ENCODE measurements around the genes MAN1C1 and PAFAH2.

DNA sequence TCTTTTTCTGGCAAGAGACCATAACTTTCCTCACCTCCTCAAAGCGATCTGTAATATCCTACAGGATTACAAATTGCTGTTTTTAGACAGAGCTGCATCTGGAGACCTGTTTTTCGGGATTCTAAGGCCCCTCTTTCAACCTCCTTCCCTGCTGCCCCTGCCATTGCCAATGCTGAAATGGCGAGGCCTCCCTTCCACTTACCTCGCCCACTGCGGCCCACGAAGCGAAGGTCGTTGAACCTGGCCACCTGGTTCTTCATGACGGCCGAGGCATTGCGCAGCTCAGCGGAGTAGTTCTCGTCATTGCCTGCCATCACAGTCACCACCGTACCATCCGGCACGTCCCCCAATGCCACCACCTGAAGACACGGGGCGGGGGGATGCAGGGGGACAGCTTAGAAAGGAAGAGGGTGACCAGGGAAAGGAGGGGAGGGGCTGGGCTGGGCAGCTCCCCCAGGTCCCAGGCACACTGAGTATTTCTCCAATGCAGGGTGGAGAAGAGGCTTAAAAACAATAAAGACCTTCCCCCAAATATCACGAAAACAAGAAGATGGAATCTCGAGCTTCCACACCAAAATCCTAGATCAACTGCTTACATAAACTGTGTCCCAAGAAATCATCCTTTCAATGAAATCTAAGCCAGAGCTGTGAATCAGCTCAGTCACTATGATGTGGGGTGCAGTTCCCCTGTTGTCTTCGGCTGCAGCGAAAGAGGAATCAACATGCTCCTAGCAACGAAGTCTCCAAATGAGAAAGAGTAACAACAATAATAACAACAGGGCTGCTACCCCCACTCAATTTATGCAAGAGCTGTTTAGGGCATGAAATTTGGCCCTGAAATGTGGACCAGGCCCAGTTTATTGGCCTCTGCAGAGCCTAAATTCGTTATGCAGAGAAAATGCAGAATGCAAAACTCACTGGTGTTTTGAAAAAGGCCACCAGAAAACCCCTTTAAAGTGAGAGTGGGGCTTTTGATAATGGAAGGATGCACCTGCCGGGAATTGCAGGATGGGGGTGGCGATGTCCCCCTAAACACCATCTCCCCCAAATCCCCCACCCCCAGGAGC is 2.4 kb downstream of the RUNX3 start:
- RRBS: no CpG with 5 or more reads among the region's 26 CpGs

DNA sequence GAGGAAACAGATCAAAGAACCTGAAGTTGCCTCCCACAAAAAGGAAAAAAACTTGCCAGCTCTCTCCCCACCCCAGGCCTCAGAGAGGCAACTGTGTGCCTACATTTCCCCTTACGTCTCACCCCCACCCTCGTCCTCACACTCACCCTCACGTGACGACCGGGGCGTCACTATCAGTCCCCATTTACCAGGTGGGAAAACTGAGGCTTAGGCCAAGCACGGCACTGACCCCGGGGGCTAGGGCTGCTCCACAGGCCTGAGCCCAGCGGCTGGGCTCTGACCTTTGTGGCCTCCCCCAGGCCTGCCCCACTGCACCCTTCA is 51.5 kb upstream of the RUNX3 start:
- RRBS: 31% methylated on average over 4 of the region's 9 CpGs

- RRBS: no CpG with 5 or more reads among the region's 28 CpGs
Observed at GRCh38 chr1:25028571-25029401, 98.7 kb upstream of the RUNX3 start.

DNA sequence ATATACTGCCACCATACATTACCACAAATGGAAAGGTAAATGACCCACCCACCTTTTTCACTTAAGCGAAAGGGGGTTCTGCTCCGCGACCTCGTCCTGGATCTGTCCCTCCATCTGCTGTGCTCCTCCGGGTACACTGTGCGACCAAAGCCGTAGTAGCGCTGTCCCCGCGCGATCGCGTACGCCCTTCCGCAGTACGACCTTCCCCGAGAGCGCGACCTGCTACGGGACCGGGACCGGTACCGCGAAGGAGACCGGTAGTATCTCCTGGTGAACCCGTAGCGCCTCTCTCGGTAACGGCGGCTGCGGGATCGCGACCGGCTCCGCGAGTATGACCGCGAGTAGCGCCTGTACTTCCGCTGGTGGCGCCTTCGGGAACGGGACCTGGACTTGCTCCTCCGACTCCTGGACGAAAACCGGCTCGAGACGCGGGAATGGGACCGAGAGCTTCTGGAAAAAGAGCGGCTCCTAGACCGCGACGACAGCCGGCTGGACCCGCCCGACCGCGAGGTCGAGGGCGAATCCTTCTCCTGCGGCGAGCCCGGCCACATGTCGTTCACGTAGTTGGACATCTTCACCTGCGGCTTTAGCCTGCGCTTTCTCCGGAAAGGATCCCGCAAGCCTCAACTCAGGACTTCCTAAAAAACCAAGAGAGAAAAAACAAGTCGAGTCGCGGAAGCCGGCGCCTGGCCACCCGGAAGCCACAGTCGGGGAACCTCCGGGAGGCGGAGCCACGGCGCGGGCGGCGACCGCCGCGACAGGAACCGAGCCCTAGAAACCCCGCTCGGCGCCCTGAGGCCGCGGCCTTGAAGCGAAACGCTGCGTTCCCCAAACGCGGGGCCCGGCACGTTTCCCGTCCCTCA is 631 bp downstream of the RSRP1 start:
- RRBS: 1% methylated on average over 46 of the region's 101 CpGs

- RRBS: 12% methylated on average over 3 of the region's 21 CpGs
Observed at GRCh38 chr1:25549250-25550501, 6.3 kb downstream of the LDLRAP1 start.

DNA sequence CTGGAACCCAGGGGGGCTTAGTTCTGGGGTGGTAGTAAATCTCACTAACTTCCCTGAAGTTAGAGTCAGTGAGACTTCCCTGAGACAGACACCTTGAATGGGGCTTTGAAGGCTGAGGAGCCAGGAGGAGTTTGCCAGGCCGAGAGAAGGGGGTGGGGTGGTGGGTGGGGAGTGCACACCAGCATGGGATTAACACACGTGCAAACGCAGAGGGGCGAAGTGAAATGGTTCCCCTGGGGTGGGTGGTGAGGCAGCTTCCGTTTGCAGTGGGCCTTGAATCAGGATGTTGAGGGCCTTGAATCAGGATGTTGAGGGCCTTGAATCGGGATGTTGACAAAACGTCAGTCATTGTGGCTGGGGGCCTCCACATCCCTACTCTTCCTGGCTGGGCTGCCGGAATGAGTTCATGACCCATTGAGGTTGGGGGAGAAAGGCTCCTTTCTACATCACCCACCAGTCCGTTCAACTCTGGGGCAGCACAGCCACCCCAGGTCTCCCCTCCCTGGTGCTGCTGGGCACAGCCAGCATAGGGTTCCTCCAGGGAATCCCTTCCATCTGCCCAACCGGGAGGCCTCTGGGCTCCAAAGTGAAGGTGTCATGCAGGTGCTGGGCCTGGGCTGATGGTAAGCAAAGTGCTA is 16.6 kb downstream of the LDLRAP1 start:
- RRBS: no CpG with 5 or more reads among the region's 10 CpGs

DNA sequence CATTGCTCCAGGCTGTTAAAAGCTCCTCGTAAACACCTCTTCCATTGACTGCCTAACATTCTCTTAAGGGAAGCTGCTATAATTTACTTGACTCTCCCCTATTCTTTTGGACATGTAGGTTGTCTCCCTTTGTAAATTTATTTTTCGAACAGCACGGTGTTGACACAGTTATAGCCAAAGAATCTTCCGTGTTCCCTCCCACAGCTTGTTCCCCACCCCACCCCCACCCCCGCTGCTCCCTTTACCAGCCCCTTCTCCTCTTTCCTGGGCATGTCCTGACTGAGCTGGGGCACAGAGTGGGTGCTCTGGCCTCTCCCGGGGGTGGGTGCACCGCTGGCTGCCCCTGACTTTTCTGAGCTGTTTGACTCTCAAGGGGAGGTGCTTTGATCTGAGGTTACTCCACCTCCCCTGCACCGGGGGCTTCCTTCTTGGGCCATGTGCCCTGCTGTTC is 22.9 kb downstream of the LDLRAP1 start:
- RRBS: 82% methylated on average over 1 of the region's 8 CpGs

DNA sequence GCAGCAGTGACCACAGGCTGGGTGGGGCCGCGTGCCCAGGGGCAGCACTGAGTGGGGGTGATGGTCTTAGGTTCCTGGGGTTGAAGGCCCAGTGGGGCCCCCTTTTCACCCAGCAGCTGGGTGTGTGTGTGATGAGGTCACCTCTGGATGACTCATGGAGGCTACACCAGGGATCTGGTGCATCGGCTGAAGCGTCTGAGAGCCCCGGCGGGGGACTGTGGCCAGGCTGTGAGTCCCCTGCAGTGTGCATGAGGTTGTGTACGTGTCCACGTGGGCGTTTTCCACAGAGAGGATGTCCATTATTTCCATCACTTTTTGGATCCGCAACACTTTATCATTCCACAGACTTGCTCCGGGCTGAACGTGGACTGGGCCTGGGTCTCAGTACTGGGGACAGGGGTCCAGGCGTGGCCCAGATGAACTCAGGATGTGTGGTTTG is 25.6 kb downstream of the LDLRAP1 start:
- RRBS: no CpG with 5 or more reads among the region's 13 CpGs

DNA sequence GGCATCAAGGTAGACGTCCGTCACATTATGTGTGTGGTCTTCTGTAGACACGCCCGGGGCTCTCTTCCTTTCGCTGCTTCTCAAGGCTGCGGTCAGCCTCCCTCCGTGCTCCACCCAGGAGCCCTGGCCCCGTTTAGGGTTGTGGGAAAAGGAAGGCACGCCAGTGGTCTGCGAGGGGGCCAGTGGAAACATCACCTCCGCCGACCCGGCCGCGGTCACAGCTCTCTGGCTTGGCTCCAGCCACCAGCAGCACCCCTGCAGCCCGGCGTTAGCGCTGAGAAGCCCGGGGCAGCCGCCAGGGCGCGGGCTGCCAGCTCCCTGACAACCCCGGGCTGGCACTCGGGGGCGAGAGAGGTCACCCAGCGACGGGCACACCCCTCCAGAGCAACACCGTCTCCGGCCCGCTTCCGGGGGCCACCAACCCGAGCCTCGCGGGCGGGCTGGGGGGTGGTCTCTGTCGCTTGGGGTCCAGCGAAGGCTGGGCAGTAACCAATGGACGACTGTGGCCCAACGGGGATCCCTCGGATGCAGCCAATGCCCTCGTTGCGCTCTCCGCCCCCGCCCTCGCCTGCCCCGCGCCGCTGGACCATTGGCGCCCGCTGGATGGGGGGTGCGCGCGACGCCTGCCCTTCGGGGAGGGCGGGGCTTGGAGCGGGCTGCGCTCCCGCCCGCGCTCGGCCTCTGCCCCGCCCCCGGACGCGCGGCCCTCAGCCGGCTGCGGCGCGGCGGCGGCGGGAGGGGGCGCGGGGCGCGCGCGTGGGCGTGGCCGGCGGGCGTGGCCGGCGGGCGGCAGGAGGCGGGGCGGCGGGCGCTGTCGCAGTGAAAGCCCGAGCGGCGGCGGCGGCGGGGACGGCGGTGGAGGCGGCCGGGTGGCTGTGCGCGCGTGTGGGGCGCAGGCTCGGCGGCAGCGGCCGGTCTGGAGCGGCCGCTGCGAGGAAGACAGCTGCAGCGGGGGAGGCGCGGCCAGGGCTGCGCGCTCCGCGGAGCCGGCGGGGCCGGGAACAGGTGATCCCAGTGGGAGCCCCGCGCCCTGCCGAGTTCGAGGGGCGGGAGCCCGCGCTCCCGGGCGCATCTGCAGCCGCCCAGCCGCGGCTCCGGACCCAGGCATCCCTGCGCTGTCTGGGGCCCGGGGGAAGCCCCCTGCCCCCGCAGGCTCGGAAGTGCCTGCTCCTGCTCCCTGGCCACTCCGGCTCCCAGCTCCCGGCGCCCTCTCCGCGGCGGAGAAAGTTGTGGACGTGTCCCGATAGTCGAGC is at the start of gene MAN1C1:
Gene MAN1C1 (plus strand): TSS at position 819 of the 1,253 bp plus-strand sequence.
- RRBS: 9% methylated on average over 85 of the region's 149 CpGs

GRCh38 chr1:25693878-25694363 is 77.3 kb downstream of the MAN1C1 start:
- RRBS: no CpG with 5 or more reads among the region's 3 CpGs

DNA sequence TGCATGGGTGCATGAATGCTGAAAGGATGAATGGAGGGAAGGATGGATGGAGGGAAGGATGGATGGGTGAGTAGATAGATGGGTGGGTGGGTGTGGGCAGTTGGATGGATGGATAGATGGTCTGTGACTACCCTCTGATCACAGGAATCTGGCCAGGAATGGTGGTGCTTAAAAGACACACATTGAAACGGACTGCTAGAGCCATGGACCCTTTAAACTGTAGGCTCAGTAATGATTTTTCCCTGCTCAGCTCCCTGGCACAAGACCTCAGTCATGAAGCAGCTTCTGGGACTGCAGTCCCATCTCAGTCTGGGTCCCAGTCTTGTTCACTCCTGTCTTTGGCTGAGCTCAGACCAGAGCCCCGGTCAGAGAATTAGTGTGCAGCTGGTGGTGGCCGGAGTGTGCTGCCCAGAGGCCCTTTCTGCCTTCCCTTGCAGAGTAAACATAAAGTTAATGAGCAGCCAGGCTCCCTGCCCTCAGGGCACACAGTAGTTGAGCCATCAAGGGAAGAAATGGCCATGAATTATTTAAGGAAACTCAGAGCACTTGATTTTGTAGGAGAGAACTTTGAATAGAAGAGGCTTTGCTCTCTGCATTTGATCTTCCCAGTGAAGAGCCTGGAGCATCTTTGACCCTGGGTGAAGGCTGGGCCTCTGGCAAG is 26.7 kb upstream of the SELENON start:
- RRBS: no CpG with 5 or more reads among the region's 3 CpGs

DNA sequence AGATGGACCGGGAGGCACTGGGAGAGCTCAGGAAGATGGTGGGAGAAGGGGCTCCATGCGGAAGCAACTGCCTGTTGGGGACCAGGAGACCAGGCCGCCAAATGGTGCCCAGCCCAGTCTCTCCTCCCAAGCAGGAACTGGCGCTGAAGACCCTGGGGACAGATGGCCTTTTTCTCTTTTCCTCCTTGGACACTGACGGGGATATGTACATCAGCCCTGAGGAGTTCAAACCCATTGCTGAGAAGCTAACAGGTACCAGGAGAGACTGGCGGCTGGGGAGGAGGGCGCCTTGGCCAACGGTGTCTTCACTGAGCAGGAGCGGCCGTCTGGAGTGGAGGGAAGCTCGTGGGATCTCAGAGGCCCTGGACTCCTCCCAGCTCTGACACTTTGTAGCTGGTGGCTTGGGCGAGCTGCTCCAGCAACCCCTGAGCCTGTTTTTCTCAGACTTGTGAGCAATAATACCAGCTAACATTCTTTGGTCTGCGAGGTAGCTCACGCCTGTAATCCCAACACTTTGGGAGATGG is 978 bp downstream of the SELENON start:
- RRBS: no CpG with 5 or more reads among the region's 14 CpGs

GRCh38 chr1:25809552-25809925 is 9.5 kb downstream of the SELENON start:
- RRBS: no CpG with 5 or more reads among the region's 11 CpGs

DNA sequence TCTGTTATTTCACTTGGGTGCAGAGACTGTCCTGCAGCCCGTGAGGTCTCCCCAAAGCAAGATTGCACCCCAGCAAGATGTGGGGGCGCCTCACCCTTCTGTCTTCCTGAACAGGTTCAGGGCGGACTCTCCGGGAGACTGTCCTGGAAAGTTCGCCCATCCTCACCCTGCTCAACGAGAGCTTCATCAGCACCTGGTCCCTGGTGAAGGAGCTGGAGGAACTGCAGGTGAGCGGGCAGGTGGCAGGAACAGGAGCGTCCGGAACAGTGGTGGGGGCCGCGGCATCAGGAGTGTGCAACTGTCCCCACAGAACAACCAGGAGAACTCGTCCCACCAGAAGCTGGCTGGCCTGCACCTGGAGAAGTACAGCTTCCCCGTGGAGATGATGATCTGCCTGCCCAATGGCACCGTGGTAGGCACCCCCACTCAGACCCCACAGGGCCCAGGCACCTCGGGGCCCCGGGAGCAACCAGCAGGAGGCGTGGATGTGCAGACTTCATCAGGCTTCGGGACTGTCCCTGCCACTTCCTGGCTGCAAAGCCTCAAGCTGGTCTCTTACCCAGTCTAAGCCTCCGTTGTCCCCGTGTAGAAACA is 5.9 kb upstream of the MTFR1L start:
- RRBS: no CpG with 5 or more reads among the region's 20 CpGs

- RRBS: no CpG with 5 or more reads among the region's 2 CpGs
Observed at GRCh38 chr1:25824040-25825116, 4.6 kb downstream of the MTFR1L start.

- RRBS: no CpG with 5 or more reads among the region's 4 CpGs
Observed at GRCh38 chr1:25831840-25832424, 12.2 kb downstream of the MTFR1L start.

DNA sequence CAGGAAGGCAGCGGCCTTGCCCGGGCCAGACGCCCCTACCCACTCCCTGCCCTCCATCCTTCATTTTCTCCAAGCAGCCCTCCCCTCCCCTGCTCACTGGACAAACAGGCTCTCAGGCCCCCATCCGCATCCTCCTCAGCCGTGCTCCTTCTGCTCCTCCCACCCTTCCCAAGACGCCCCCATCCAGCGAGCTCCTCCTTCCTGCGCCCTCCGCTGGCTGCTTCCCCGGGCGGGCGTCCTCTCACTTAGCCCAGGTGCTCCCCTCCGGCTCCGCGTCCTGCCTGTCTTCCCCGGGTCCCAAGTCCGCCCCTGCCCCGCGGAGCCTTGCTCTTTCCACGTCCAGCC is 478 bp downstream of the PAQR7 start:
- RRBS: 68% methylated on average over 6 of the region's 20 CpGs

DNA sequence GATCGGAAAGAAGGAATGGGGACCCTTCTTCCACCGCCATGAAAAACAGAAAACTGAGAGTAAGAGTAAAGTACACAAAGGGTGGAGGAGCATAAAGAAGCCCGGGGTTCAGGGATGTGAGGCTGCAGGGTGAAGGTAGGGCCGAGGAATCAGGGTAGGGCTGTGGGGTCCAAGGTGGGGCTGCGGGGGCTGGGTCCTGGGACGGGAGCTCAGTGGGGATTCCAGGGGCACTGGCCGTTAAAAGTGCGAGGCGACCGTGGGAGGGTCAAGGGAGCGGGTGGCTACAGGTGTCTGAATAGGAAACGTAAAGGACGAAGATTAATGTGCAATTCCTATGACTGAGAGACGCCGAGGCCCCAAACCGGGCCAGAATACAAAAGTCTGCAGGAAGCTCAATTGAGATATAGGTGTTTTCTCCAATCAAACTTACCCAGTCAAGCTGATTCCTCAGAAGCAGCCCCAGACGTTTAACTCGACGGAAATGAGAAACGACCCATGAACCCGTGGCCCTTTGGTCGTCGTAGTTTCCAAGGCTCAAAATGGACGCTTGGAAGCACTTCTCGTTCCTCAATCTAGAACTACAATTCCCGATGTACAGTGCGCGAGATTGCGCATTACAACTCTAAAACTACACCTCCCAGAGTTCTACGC is at the start of gene PAFAH2:
Gene PAFAH2 (minus strand): TSS at position 469 of the 651 bp plus-strand sequence.
- RRBS: no CpG with 5 or more reads among the region's 30 CpGs

DNA sequence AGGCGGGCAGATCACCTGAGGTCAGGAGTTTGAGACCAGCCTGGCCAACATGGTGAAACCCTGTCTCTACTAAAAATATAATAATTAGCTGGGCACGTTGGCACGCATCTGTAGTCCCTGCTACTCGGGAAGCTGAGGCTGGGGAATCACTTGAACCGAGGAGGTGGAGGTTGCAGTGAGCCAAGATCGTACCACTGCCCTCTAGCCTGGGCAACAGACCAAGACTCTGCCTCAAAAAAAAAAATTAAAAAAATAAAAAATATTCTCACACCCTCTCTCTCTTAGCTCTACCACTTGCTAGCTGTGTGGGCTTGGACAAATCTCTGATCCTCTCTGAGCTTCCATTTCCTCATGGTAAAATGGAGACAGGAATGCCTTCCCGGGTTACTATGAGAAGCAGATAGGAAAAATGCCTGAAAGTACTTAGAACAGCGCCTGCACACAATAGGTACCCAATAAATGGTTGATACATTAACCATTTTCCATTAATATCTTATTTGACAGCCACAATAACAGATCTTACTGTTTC is 3.2 kb downstream of the TRIM63 start:
- RRBS: no CpG with 5 or more reads among the region's 8 CpGs

DNA sequence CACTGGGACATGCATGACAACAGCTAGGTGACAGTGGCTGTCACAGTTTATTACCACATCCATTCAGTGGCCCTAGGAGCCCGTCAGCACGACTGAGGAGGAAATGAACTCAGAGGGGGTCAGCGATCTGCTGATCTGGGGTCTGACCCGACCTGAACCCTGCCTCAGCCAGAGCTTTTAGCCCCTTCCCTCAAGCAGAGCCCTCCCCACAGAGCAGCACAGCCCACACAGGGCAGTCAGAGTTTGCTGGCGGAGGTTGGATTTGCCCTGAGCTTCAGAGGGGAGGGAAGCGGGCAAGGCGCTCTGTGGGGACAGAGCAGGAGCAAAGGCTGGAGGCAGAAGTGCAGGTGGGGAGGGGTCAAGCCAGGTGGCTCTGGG is 10.3 kb downstream of the SH3BGRL3 start:
- RRBS: no CpG with 5 or more reads among the region's 7 CpGs